ENCODE data around the genes CPB2, LRCH1 and NUDT15.

- PRO-cap = no peak
- RAMPAGE, long total RNA, 3 experiments = no peak in any of the 3 experiments
Measured at GRCh38 chr13:45370795-45371384, 29.9 kb upstream of the TPT1 start.

DNA sequence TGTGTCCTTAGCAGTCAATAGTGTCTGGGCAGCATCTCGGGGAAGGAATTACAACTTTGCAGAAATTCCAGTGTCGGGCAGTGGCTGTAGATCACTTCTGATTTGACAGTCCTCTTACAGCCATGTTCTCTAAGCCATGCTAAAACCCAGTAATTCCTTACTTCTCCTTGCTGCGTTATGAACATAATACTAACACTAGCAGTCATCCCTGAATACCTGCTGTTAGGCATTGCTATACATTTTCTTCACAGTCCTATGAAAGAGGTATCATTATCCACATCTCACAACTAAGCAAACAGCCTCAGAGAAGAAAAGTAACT is 3.3 kb downstream of the SLC25A30 start:
- PRO-cap = no peak
- RAMPAGE, long total RNA, 3 experiments = no peak in any of the 3 experiments

DNA sequence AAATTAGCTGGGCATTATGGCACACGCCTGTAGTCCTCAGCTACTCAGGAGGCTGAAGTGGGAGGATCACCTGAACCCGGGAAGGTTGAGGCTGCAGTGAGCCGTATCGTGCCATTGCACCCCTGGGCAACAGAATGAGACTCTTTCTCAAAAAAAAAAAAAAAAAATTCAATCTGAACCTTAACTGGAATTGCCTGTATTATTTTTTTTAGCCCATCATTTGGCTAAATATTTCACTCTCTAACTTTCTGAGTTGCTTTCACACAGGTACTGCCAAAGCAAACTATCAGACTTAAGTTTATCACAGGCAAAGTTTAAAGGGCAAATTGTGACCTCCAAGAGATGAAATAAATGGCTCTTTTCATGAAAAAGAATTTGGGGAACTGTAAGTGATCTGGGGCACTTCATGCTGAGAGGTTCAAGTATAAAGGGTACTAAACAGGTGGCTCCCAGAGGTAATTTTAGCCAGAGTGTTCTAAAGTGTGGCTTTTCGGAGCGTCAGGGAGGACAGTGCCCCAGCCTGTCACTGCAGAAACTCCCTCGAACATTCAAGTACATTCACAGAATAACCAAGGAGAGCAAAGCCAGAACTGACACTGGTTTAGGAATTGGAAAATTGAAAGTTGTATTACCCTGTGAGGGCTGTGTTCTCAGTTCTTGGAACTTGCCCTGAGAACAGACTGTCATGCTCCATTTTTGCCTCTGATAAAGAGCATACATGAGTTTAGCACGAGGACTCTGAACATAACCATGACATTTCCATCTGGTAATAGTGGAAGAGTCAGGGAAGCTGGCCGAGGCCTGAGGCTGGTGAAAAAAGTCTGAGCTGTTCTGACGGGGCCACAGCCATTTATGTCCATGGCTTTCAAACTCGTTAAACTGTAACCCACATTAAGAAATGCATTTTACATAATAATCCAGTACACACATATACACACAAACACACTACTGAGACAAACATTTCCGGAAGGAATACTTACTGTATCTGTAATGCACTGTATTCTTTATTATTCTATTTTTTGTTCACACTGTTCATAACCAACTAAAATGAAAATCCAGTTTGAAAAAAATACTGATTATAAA is 15.1 kb upstream of the SLC25A30 start:
- PRO-cap = no peak
- RAMPAGE, long total RNA, 3 experiments = no peak in any of the 3 experiments

DNA sequence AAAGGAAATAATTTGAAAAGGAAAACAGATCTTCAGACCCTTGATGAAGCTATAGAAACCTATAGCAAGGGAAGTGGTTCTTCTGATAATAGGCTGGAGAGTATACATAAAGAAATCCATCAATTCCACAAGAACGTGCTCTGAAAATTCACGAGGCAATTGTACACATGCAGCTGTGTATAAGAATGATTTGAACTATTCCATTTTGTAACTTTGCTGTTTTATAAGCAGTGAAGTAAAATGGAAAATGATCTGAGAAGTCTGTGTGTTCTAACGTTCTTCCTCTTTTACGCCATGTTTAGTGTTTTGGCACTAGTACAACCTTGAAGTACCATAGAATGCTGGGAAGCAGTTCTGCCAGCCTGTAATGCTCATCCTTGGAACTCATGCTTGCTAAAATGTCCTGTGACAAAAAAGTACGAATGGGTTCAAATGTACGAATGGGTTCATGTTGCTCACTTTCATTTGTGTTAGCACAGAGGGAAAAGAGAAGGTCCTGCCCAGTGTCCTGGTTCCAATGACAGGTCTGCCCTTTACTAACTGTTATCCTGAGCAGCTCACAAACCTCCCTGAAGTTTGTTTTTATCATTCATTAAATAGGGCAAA is 3.4 kb upstream of the COG3 start:
- PRO-cap = no peak
- RAMPAGE, long total RNA, 3 experiments = no peak in any of the 3 experiments

DNA sequence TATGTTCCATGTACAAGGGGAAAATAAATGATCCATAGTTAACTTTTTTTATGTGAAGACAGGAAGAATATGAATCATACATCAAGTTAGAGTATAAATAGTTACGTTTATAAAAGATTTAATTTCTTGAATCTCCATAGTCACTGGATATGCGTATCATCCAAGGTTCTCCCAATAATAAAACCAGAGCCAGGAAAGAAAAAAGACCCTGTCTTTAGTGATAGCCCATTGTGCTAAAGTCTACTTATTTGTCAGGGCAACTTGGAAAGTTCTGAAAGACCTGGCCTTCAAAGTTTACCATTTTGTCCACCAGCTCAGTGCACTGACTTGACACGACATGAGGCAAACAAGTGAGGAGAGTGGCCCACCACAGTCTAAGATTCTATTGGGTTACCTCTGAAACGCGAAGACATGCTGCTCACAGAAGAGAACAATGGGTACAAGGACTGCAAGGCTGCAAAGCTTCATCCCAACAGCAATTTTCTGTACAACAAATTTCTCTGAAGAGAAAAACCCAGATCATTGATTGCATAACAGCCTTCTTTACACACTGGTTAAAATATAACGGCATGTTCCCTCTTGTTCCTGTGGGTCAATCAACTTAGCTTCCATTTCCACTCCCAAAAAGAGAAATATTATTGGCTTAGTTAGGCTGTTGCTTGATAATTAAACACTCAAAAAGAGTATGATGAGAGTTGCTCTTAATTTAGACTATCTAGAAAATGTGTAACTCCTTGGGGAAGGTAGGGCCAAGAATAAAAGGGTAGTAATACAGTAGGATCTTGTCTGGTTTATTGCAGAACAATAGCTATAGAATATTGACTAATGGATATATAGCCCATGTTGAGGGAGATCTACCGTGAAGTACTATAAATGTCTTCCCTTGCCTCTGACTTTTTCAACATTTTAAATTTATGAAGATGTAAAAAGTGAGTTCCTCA is at the start of gene CPB2:
TSS of gene CPB2 (minus strand) at position 492 of the 941 bp plus-strand sequence.
- PRO-cap = no peak
- RAMPAGE, long total RNA, 3 experiments = no peak in any of the 3 experiments

GRCh38 chr13:46126568-46127080 is 21.8 kb upstream of the CPB2 start:
- PRO-cap = no peak
- RAMPAGE, long total RNA, 3 experiments = no peak in any of the 3 experiments

DNA sequence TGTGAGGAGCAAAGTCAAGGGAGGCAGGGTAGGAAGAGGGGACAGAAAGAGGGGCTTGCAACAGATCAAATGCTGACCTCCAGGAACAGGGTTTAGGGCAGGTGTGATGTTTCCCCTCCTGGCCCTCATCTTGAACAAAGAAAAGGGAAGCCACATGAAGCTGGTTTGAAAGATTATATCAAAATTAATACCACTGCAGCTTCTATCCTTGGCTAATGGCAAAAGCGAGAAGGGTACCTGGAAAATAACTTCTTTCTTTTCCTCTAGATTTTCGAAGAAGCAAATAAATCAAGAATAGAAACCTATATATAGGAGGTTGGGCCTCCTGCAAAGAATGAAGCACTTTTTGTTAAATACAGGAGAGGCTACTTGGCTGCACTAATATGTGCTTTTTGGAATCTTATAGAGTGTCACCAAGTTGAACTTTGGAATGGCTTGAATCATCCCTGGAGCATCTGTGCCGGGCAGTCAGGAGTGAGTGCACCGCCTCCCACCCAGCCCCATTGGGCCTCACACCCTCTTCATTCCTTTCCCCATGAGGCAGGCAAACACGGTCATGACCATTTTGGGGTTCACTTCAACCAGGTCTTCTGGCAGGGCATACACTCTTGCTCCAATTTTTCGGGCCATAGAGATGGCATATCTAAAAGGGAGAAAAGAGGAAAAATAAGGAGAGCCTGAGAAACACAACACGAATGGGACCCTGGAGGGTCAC is 22.4 kb upstream of the CPB2 start:
- PRO-cap = no peak
- RAMPAGE, long total RNA, 3 experiments = no peak in any of the 3 experiments

DNA sequence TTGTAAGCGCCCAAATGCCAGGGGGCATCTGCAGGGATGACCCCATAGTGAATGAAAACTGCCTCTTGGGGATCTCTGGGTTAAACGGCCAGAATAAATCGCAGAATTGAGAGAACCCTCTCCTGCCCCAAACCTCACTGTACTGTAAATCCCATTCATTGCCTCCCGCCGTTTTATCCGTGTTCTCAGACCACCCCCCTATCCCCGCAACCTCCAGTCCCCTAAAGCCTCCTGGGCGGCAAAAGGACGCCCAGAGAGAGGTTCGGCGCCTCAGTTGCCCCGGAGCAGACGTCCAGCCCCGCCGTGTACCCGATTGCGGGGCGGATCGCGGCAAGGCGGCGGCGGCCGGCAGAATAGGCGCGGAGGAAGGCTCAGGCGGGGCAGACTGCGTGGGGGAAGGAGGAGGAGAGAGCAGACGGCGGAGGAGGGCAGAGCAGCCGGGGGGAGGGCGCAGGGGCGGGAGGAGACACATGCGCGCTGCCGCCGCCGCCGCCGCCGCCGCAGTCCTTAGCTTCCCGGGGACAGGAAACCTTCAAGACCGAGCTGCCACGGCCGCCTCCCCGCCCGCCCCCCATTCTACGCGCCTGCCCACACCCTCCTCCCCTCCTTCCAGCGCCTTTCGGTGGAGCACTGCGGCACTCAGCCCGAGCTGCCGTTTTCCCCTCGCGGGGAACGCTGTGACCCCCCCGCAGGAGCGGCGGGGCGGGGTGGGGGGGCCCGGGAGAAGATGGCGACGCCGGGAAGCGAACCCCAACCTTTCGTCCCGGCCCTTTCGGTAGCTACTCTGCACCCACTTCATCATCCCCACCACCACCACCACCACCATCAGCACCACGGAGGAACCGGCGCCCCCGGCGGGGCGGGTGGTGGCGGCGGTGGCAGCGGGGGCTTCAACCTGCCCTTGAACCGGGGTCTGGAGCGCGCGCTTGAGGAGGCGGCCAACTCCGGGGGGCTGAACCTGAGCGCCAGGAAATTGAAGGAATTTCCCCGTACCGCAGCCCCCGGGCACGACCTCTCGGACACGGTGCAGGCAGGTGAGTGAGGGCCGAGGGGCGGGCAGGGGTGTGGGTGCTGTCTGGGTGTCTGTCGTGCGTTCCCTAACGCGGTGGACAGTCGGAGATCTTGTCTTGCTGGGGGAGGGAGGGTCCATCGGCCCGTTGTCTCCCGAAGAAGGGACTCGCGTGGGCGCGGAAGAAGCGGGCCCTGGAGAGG is at the start of gene LRCH1:
TSS of gene LRCH1 (plus strand) at position 501 of the 1,212 bp plus-strand sequence.
- PRO-cap = bidirectional peak, plus-strand start at position 431 of the sequence, minus-strand start at position 355 of the sequence; bidirectional peak, plus-strand start at position 510 of the sequence, minus-strand start at position 509 of the sequence
- RAMPAGE, long total RNA, 3 experiments = no peak in any of the 3 experiments

DNA sequence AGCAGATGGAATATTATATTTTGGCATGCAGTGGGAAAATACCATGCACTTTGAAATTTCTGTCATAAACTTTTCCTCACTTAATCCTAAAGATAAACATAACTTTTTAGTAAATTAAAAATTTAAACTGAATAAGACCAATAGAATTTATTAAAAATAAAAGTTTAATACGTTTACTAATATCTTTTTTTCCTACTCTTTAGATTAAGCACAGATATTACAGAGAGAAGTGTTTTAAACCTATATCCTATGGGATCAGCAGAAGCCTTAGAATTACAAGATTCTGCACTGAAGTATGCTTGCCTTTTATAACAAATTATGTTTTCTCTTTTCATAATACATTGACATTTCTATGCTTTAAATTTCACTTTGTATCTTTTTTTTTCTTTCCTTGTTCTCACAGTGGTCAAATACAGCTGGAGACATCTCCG is 92.1 kb downstream of the ESD start:
- PRO-cap = no peak
- RAMPAGE, long total RNA, 3 experiments = no peak in any of the 3 experiments

- PRO-cap = no peak
- RAMPAGE, long total RNA, 3 experiments = no peak in any of the 3 experiments
Measured at GRCh38 chr13:46759906-46760442, 37.0 kb downstream of the ESD start.

DNA sequence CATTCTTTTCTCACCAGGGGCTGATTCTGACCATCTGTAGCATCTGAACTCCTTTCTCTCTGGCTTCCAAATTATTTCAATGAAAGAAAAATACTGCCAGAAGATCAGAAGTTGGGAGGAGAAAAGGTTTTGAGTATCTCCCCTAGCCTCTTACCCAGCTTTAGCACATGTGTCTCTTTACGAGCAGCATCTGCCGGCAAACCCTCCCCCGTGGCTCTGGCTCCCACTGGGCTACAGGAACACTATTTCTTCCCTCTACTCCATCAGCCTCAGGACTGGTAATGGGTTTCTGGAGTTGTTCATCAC is 437.2 kb upstream of the HTR2A start:
- PRO-cap = no peak
- RAMPAGE, long total RNA, 3 experiments = no peak in any of the 3 experiments

- PRO-cap = bidirectional peak, plus-strand start at chr13:48037726, minus-strand start at chr13:48037612; bidirectional peak, plus-strand start at chr13:48038083, minus-strand start at chr13:48037967
- RAMPAGE, long total RNA, 3 experiments = start-site peak on the plus strand in 3 of 3 experiments, at chr13:48037723-48037789 at its widest, 48 to 200 reads per replicate; start-site peak on the minus strand in 1 of 3 experiments, at chr13:48037963-48037992 at its widest, 8 reads per replicate
Measured at GRCh38 chr13:48037170-48038269, at the start of gene NUDT15. TSS of gene NUDT15 (plus strand) at chr13:48037726.

GRCh38 chr13:48071918-48072782 is 22.8 kb downstream of the MED4 start:
- PRO-cap = no peak
- RAMPAGE, long total RNA, 3 experiments = no peak in any of the 3 experiments

DNA sequence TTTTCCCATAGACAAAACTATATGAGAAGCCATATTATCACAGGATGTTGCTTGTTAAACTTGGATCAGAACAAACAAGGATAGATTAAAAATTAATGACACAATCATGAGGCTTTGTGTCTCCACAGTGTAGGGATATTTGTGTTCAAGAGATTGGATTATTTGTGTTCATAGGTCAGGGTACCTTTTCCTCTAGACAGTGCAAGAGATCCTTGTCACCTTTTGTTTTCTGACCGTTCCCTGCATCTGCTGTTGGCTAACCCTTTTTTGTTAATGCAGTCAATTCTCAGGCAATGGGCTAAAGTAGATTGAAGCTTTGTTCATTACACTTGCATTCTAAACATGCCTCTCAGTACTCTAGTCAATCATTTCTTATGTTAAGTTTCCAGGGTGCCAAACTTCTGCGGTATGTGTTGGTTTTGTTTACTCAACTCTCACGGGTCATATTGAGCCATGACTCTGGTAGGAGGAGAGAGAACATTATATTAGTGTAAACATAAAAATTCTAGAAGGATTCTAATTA is 1.7 kb upstream of the MED4 start:
- PRO-cap = no peak
- RAMPAGE, long total RNA, 3 experiments = no peak in any of the 3 experiments

DNA sequence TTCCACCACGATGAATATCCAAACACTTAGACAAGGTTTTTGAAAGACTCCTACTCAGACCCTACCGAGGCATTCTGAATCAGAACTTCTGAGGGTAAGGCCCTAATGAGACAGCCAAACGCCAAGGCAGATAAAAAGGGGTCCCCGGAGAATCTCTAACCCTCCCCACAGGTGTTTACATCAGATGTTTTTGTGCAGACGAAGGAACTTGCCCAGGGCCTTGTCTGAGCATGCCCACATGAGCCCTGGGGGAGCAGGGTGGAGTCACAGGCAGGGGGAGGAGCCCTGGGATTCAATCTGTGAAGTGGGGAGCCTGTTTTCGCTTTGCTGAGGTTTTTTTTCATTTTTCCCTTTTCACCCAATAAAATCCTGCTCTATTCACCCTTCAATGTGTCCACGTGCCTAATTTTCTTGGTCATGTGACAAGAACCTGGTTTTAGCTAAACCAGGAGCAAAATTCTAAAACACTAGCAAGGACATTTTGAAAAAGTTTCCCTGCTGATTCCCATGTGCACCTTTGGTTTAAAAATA is 61.6 kb upstream of the MED4 start:
- PRO-cap = no peak
- RAMPAGE, long total RNA, 3 experiments = no peak in any of the 3 experiments

GRCh38 chr13:48252007-48252724 is 19.2 kb downstream of the ITM2B start:
- PRO-cap = no peak
- RAMPAGE, long total RNA, 3 experiments = no peak in any of the 3 experiments

GRCh38 chr13:48417398-48418083 is 4.6 kb upstream of the LPAR6 start:
- PRO-cap = no peak
- RAMPAGE, long total RNA, 3 experiments = no peak in any of the 3 experiments

- PRO-cap = no peak
- RAMPAGE, long total RNA, 3 experiments = no peak in any of the 3 experiments
Measured at GRCh38 chr13:48418084-48418796, 5.3 kb upstream of the LPAR6 start.

DNA sequence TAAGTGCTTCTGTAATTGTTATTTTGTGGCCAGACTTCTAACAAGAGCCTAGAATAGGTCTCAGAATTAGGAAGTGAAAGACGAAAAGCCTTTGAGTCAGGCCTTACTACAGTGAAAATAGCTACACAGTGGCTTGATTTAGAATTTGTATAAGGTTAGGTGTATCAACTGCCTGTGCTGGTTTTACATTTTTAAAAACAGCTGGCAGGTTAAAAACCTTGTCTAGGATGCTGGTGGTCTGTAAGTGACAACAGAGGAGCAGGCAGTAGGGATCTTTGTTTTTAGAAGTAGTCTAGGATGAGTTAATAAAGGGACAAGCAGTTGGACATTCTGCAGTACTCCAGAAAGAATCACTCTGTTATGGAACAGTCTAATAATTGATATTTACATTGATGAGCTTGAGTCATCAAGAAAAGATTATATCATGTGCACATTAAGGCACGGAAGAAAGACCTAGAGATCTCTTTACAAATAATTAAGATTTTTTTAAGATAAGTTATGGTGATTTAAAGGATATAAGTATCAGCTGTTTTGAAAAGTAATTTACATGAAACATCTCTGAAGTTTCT is 4.5 kb downstream of the FNDC3A start:
- PRO-cap = no peak
- RAMPAGE, long total RNA, 3 experiments = no peak in any of the 3 experiments

DNA sequence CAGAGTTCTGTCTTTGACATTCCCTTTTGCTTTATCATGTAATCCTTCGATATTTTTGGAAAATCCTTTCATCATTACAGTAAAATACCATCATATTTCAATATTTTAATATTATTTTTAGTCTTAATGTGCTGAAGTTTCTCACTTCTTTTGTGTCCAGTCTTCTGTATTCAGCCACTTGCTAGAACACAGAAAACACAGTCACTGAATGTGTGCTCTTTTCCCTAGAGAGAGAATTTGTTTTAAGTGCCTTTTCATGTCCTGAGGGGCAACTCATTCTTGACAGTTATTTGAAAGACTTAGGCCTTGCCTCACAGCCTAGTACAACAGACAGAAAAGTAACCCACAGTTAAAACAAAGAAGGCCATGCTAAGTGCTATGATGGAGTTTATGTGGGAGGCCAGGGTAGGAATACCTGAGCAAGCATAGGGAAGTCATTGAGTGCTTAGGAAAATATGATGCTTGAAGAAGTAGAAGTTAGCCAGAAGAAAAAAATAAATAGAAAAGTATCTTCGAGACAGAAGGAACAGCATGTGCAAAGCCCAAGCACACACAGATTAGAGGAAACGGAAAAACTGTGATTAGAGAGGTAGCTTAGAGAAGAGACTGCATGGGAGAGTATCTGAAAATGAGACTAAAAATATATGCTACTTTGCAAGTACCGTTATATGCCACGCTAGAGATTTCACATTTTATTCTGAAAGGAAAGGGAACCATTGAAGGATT is 120.9 kb downstream of the FNDC3A start:
- PRO-cap = no peak
- RAMPAGE, long total RNA, 3 experiments = no peak in any of the 3 experiments

Measured in gastrocnemius medialis (tissue), 3 donors.